SK-N-DZ (cell line): Measurements from ENCODE around the genes ANKRD13B and SSH2.

DNA sequence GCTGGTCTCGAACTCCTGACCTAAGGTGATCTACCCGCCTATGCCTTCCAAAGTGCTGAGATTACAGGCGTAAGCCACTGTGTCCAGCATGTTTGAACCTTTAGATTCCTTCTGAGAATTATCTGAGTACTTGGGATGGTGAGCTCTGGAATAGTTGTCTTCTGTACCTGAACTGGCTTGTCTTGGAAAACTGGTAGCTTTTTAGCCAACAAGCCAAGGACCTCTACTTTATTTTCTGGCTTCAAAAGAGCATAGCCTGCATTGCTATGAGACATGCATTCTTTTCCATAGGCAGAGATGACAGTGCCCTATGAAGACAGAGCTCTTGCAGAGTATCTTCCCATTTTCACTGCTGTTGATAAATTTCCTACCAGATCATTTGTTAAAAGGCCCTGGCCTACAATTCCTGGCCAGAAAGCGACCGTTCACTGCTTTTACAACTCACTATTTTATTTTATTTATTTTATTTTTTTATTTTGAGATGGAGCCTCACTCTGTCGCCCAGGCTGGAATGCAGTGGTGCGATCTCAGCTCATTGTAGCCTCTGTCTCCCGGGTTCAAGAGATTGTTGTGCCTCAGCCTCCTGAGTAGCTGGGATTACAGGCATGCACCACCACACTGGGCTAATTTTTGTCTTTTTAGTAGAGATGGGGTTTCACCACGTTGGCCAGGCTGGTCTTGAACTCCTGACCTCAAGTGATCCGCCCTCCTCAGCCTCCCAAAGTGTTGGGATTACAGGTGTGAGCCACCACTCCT lies 16.3 kb downstream of the PHF12 start:
RAMPAGE:
- cytosol, long total RNA: no peak
- nucleus, long total RNA: no peak

DNA sequence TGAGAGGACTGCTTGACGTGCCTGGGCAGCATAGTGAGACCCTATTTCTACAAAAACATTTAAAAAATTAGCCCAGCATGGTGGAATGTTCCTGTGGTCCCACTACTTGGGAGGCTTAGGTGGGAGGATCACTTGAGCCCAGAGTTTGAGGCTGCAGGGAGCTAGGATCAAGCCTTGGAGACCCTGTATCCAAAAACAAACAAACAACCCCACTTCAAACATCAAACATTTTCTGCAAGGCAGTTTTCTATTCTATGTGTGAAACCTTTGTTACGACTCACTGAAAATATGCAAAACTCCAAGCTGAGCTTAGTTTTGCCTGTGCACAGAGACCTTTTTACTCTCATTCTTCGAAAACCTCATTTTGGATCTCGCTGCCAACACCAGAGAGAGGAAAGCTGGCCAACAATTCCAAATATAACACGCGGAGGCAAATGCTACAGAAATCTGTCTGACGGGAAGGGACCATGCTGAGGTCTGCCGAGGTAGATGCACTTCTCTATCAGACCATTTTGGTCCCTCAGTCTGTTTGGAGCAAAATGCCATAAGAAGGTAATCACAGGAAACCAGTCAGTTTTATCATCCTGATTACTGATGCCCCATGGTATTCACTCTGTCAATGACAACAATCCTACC lies 6.2 kb downstream of the PHF12 start:
RAMPAGE:
- cytosol, long total RNA: no peak
- nucleus, long total RNA: no peak

GRCh38 chr17:28950902-28951143 lies 495 bp downstream of the PHF12 start:
RAMPAGE:
- cytosol, long total RNA: no peak
- nucleus, long total RNA: no peak

DNA sequence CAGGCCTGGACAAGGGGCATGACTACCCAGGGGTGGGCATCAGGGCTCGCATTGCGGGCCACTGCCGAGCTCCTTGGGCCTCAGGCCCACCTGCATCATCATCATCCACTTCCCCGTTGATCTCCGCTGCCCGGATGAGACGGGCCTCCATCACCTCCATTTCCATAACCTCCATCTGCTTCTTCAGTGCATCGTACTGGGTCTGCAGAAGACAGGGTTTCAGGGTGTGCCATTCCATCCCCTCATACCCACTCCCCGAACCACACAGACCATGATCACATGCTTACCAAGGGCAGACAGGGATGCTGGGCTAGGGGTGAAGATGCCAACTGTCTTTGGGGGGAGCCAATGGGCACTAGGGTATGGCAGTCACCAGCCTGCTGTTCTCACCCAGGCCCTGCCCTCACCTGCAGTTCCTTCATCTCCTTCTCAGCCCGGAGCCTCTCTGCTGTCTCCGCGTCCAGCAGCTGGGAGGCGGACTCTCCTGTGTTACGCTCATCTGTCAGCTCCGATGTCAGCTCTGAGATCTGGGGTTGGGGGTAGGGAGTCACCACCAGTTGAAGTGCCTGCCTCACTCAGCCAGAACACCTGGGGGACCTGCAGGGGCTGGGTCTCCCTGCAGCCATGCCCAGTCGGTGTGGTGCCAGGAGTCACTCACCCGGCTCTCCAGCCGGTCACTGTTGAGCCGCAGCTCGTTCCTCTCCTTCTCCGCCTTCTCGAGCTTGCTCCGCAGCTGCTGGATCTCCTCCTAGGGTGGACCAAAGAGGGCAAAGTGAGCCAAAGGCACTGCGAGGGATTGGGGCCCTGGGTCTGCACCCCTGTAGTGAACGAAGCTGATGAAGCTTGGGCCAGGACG lies 55.0 kb downstream of the PIPOX start:
RAMPAGE:
- cytosol, long total RNA: no peak
- nucleus, long total RNA: no peak

DNA sequence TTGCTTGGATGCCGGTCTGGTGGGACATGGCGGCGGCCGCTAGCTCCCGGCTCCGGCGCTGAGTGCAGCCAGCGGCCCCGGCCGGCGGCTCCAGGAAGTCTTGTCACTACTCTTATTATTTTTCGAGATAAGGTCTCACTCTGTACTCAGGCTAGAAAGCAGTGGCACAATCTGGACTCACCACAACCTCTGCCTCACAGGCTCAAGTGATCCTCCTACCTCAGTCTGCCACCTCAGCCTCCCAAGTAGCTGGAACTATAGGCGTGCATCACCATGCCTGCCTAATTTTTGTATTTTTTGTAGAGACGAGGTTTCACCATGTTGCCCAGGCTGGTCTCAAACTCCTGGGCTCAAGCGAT lies 24.2 kb upstream of the MYO18A start:
RAMPAGE:
- cytosol, long total RNA: no peak
- nucleus, long total RNA: no peak

GRCh38 chr17:29369962-29370405 lies 20.2 kb upstream of the TAOK1 start:
RAMPAGE:
- cytosol, long total RNA: no peak
- nucleus, long total RNA: no peak

RAMPAGE:
- cytosol, long total RNA: no peak
- nucleus, long total RNA: no peak
Measured at GRCh38 chr17:29542805-29543685, 23.8 kb downstream of the ABHD15 start.

GRCh38 chr17:29592040-29592564 lies 830 bp upstream of the ANKRD13B start:
RAMPAGE:
- cytosol, long total RNA: no peak
- nucleus, long total RNA: no peak

GRCh38 chr17:29592626-29593799 lies at the start of gene ANKRD13B:
Gene ANKRD13B, plus strand, starts transcription at chr17:29593132.
RAMPAGE:
- cytosol, long total RNA: no peak
- nucleus, long total RNA: no peak

GRCh38 chr17:29621051-29622244 lies 1.3 kb downstream of the CORO6 start:
RAMPAGE:
- cytosol, long total RNA: no peak
- nucleus, long total RNA: no peak

RAMPAGE:
- cytosol, long total RNA: no peak
- nucleus, long total RNA: no peak
Measured at GRCh38 chr17:29667980-29668325, 45.2 kb upstream of the CORO6 start.

DNA sequence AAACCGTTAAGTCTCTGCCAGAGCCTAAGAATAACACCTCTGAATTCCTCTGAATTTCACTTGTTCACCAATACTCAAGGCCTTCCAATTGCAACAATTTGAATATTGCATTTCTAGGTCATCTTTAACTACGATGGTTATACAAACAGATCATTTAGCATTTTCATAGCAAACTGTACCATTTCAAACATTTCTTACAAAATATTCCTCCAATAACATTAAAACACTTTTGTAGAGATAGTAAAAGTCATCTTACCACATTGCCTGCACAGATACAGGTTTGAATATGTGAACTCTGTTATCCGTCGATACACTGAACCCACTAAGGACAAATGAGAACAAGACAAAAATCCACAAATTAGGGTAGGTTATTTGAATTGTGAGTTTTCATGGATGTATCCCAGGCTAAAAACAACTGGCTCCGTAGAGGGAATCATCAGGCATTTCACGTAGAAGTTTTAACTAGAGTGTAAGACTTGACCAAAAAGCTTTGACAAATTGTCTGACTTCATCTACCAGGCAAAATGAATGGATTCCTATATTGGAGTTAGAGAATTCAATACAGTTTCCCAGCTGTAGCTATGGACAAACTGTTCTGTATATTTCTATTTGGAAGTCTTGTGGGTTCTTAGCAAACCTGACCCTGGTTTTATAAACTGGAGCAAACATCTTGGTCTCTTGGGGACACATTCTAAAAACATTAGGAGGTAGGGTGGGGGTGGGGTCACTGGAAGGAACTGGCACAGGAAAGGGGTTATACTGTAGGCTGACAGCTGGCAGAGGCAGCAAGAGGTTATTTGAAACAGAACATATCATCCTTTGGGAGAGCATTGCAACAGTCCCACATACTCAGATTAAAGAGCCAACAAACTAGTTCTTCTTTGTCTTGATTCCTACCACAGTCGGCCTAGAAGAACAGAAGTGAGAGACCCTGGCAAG lies 54.1 kb upstream of the CORO6 start:
RAMPAGE:
- cytosol, long total RNA: no peak
- nucleus, long total RNA: no peak

DNA sequence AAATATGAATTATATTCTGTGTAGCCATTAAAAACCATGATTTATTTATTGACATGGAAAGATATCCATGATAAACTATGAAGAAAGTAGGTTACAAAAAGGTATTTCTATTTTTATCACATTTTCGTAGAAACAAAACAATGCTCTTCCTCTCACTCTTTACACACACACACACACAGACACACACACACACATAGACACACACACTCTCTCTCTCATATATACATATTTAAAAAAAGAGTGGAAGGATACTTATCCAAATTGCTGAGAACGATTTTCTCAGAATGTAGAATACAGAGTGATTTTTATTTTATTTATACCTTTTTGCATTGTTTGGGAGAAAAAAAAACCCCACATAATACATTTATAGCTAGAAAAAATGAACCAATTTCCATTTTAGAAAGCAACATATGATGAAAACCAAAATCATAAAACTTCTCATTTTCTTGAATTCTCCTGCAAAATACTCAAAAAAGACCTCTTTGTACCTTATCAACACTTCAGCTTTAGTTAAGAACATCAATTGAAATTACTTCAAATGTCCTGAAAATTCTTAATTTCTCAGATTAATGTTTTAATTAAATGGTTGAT lies 68.1 kb upstream of the CORO6 start:
RAMPAGE:
- cytosol, long total RNA: no peak
- nucleus, long total RNA: no peak

RAMPAGE:
- cytosol, long total RNA: no peak
- nucleus, long total RNA: no peak
Measured at GRCh38 chr17:29713613-29714221, 91.0 kb upstream of the CORO6 start.

DNA sequence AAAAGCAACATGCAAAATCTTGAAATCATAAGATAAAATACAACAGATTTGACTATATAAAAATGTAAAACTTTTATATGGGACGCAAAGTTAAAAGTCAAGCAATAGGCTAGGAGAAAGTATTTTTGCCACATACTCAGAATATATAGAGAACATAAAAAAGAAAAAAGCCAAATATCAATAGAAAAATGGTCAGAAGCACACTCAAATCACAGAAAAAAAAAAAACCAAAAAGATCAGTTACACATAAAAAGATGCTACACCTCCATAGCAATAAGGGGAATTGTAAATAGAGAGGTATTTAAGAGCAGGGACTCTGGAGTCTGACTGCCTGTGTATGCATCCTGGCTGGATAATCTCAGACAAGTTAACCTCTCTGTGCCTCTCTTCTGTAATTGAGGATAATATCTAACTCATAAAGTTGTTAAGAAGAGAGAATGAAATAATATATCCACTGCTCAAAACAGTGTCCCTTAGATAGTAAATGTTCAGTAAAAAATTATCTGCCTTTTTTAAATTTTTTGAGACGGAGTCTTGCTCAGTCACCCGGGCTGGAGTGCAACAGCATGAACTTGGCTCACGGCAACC lies 130.0 kb upstream of the CORO6 start:
RAMPAGE:
- cytosol, long total RNA: no peak
- nucleus, long total RNA: no peak

DNA sequence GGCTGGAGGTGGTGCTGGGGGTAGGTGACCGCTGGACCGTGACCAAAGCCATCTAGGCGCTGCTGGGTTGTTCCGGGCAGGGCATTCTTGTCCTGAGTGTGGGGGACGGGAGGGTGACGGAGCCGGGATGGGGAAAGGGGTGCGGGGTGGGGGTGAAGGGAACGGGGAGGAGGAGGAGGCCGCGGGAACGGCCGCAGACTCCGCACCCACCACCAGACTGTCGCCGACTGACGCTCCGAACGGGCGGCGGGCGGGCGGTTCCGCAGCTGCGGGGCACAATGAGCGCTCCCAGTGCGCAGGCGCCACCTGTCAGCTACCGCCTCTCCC lies at the start of gene SSH2:
Gene SSH2 (minus strand): TSS at position 280 of the 327 bp plus-strand sequence.
RAMPAGE:
- cytosol, long total RNA: start-site peak on the minus strand centred at position 209 of the sequence, 170 bp wide, 62 and 100 reads in 2 replicates
- nucleus, long total RNA: no peak

RAMPAGE:
- cytosol, long total RNA: no peak
- nucleus, long total RNA: no peak
Measured at GRCh38 chr17:30336766-30337105, 2.9 kb upstream of the TMIGD1 start.

DNA sequence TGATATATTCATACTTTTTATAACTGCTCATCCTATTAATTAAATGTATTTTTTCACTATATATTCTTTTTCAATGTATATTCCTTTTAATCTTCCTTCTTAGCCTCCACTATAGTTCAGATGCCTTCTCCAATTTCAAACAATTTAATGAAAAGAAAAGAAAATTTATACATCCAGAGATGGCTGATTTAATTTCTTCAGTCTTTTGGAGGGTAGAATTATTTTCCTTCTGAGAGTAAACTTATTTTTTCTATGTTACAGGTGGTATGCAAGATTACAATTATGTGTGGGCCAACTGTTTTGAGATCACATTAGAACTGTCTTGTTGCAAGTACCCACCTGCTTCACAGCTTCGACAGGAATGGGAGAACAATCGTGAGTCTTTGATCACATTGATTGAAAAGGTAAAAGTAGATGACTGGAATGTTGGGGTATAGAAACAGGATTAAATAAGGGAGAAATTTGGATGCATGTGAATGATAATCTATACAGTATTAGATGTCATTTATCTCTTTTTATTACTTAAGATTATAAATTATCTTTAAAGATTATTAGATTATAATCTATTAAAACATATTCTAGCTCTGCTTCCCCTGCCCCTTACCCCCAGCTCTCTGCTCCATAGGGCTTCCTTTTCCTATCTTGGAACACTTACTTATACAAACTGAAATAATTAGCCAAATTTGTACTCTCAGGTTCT lies 42.0 kb downstream of the CPD start:
RAMPAGE:
- cytosol, long total RNA: no peak
- nucleus, long total RNA: no peak

RAMPAGE:
- cytosol, long total RNA: no peak
- nucleus, long total RNA: no peak
Measured at GRCh38 chr17:30600265-30600987, 123.2 kb downstream of the GOSR1 start.

GRCh38 chr17:30600988-30601672 lies 123.9 kb downstream of the GOSR1 start:
RAMPAGE:
- cytosol, long total RNA: no peak
- nucleus, long total RNA: no peak